Choroid plexus epithelial cell (primary cell): ENCODE measurements around a stretch of chr6.

DNA sequence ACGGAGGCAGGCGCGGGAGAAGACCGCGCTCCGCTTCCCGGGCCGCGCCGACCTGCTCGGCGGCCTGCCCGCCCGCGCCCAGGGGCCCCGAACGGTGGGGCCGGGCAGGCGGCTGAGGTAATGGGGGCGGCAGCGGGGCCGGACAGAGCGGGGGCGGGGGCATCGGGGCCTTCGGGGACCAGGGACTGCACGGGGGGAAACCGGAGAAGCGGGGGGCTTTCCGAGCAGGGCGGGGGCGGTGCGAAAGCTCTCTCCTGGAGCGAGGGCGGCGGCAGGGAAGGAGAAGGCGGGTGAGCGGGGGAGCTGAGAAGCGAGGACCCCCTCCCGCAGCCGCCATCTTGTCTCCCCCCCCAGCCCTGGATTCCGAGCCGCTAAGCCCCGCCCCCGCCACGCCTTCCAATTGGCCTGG, 314 bp downstream of the BRPF3 start:
- RRBS, result 2% methylated on average over 28 of the region's 46 CpGs

- RRBS, result no CpG with 5 or more reads among the region's 19 CpGs
Measured at GRCh38 chr6:36210816-36211742, 14.5 kb downstream of the BRPF3 start.

GRCh38 chr6:36235313-36235800, 34.5 kb upstream of the PNPLA1 start:
- RRBS, result no CpG with 5 or more reads among the region's 5 CpGs

DNA sequence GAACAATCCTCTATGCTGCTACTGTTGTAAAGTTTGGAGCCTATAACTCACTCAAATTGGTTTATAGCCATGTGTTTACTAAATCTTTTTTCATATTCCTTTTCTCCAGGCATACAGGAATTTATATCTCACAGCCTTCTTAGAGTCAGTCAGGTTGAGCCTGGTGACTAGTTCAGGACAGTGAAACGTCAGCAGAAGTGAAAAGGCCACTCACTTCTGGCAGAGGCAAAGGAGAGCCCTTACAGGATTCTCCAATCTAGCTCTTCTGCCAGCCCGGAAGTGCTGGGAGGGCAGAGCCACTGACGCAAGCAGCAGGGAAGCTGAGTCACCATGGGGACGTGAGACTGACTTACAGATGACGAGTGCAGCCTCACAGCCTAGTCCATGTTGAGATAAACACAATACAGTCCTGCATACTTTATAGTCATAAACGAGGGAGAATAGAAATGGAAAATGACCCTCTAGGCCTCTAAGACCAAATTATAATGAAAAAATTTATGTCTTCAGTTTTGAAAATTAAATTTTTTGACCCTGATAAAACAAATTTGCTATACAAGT, 1.3 kb downstream of the PXT1 start:
- RRBS, result no CpG with 5 or more reads among the region's 6 CpGs

DNA sequence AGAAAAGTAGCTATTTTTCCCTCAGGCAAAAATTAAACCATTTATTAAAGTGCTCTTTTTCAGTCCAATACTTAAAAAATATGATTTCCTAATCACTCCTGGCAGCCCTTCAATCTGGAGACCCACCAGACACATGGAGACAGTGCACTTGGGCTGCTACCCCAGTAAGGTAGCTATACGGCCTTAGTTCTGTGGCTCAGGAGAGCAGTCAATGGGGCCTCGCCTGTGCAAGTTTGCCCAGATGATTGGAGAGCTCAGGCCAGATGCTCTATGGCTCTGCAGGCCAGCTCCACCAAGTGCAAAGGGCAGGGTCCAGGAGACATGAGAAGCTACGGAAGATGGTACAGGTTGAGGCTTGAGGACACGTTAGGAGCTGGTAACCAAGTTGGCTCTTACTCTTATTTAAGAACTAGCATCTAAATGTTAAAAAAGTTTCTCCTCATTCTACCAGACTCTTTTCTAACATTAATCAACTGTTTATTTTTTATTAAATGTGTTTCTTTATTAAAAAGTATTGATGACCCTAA, 30.7 kb downstream of the STK38 start:
- RRBS, result no CpG with 5 or more reads among the region's 4 CpGs

GRCh38 chr6:36599386-36599841, 5.3 kb downstream of the SRSF3 start:
- RRBS, result no CpG with 5 or more reads among the region's 1 CpG

- RRBS, result no CpG with 5 or more reads among the region's 12 CpGs
Measured at GRCh38 chr6:36600264-36601254, 6.4 kb downstream of the SRSF3 start.

- RRBS, result 89% methylated on average over 5 of the region's 11 CpGs
Measured at GRCh38 chr6:36683799-36684175, 5.3 kb downstream of the CDKN1A start.

- RRBS, result no CpG with 5 or more reads among the region's 5 CpGs
Measured at GRCh38 chr6:36688650-36689159, 8.9 kb upstream of the RAB44 start.

- RRBS, result no CpG with 5 or more reads among the region's 10 CpGs
Measured at GRCh38 chr6:36757029-36757839, 59.6 kb downstream of the RAB44 start.

- RRBS, result no CpG with 5 or more reads among the region's 9 CpGs
Measured at GRCh38 chr6:36858352-36859230, 16.0 kb downstream of the PPIL1 start.

DNA sequence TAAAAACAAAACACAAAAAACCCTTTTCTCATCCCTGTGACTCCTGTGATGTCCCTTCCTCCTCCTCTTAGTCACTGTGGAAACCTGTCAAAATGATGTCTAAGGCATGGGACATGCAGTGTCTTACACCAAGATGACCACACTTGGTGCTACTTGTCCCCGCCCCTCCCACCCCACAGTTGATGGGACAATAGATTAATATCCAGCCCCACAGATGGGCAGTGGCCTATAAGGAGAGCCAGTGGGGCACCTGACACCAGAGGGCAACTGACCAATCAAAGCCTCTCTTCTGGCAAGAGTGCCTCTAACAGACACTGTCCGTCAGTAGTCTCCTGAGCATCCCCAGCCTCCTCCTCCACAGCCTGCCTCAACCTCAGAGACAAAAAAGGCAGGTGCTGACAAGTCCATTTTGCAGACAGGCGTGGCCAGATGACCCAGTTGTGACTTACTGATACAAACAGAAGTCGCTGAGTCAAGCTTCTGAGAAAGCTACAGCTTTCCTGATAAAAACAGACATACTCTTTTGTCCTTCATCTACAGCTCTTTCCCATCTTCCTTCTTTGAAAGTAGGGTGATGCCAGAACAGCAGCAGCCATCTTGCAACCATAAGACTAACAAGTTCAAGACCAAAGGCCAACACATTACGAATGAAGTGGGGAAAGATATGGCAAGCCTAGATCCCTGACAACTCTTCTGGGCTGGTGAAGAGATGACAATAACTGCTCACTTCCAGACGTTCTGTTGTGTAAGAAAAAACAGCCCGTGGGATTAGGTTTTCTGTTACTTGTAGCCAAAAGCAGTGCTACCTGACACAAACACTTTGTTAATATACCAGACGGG, 12.4 kb downstream of the PPIL1 start:
- RRBS, result no CpG with 5 or more reads among the region's 8 CpGs

DNA sequence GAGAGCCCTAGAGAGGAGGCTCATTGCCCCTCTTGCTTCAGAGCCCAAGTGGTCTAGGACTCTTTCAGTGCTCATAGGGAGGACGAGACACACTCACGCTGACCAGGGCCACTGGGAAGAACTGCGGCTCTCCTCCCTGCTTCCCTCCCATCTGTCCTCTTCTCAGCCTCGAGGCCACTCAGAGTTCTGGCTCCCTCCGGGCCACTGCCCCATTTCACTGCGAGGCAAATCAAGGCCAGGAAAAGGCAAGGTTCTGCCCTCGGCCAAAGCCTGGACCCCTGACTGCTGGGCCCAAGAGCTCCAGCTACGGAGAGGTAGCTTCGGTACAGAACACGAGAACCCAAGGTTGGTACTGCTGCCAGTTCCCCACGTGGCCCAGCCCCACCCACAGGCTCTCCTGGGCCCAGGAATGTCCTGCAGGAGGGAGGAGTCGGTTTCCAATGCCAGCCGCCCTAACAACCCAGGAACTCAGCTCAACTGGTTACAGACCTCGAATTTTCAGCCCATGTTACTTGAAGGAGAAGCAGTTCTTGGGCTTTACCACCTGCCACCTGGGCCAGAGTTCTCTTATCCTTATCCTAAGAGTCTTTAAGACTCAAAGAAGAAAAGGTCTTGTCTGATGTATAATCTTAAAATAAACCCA, 14.8 kb downstream of the PI16 start:
- RRBS, result no CpG with 5 or more reads among the region's 14 CpGs

GRCh38 chr6:36970940-36971706, 14.9 kb downstream of the MTCH1 start:
- RRBS, result no CpG with 5 or more reads among the region's 14 CpGs

GRCh38 chr6:36980263-36980696, 5.7 kb downstream of the MTCH1 start:
- RRBS, result no CpG with 5 or more reads among the region's 6 CpGs

DNA sequence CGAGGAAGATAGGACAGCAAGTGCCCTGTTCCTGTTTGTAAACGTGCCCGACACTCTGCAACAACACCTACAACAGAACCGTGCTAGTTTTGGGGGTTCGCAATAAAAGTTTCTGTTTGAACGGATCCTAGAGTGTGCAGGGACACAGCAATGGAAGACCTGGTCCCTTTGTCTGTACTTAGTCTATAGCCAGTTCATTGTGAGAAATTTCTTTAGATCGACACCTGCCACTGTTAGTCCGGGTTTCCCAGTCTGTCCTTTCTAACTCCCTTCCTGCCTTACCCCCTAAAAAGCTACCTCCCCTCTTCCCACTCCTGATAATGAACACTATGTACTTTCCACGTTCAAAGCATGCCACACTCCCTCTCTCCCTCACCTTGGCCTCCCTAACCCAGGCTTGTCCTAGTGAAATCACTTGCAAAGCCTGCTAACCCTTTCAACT, 1.1 kb upstream of the MTCH1 start:
- RRBS, result no CpG with 5 or more reads among the region's 9 CpGs

GRCh38 chr6:37005971-37006604, 633 bp downstream of the FGD2 start:
- RRBS, result no CpG with 5 or more reads among the region's 14 CpGs

GRCh38 chr6:37013543-37014170, 8.2 kb downstream of the FGD2 start:
- RRBS, result 35% methylated on average over 3 of the region's 17 CpGs

DNA sequence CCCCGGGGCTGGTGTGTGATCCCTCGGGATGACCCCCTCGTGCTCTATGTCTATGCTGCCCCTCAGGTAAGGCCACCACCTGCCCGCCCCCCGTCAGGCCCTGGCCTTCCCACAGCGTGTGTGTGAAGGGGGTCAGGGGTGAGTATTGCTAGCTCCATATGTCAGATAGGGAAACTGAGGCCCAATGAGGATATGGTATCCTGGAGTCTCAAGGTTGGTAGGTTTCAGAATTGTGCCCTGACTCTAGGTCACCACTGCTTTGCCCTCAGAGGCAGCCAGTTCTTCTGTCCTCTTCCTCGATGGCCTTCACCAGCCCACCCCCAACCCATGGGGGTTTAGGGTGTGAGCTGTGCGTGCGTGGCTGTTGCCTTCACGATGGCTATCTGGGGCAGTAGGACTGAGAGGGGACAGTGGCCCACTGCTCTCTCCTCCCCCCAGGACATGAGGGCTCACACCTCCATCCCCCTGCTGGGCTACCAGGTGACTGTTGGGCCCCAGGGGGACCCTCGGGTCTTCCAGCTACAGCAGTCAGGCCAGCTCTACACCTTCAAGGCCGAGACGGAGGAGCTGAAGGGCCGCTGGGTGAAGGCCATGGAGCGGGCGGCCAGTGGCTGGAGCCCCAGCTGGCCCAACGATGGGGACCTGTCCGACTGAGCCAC, 22.2 kb downstream of the FGD2 start:
- RRBS, result no CpG with 5 or more reads among the region's 18 CpGs